Measurements from ENCODE around the gene NUDT4.

DNA sequence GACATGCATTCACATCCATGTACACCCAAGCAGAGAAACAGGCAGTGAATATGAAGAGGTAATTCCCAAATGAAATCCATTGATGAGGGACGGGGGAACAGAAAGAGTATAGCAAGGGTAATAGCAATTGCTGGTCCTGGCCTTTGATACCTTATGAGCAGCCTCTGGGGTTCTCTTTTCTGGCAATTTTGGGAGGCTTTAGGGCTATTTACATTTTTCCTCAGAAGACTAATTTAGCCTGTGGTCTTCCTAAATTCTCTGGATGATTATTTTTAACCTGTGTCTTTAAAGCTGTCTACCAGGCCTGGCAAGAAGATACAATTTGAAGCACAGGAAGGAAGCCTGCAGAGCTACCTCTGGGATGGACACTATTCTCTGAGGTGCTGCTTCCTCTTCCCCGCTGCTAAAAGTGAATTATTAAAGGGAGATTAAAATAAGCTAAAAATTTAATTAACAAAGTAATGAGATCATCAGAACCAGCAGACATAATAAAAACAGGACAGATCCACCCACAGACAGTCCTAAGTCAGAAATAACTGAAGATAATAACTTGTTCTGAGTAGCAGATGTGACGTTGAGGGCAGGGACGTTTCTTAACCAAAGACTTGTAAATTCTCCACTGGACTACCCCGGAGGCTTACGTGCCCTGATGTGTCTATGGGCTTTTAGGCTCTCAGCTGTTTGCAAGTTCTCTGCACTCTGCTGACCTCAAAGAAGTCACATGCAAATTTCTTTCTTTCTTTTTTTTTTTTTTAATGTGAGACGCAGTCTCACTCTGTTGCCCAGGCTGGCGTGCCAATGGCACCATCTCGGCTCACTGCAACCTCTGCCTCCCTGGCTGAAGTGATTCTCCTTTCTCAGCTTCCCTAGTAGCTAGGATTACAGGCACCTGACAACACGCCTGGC is 26.8 kb upstream of the BTG1 start:
- RRBS: no CpG with 5 or more reads among the region's 10 CpGs

DNA sequence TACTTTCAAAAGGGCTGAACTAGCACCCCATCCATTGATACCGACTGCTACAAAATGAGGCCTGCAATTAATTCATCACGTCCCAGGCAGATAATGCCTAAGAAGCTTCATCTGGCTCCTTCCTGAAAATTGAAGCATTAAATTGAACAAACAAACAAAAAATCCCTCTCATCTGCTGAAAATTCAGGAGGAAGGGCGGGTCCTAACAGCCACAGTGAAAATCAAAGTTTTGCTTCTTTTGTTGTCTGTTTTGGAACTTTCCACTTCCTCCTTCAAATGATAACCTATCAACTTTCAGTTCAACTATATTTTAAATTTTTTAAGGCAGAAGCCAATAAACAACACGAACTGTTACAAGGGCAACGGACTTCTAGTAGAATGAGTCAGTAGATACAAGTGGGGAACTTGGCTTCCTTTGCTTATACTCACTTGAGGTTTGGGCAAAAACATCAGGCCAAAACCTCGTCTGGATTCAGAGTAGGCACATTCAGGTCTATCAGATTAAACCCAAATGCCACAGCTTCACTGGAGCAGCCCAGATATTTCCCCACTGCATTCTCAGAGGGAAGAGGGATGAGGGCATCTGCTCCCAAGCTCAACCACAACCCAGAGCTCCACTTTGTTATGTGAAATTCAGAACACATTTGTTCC is 152.2 kb upstream of the BTG1 start:
- RRBS: no CpG with 5 or more reads among the region's 6 CpGs

DNA sequence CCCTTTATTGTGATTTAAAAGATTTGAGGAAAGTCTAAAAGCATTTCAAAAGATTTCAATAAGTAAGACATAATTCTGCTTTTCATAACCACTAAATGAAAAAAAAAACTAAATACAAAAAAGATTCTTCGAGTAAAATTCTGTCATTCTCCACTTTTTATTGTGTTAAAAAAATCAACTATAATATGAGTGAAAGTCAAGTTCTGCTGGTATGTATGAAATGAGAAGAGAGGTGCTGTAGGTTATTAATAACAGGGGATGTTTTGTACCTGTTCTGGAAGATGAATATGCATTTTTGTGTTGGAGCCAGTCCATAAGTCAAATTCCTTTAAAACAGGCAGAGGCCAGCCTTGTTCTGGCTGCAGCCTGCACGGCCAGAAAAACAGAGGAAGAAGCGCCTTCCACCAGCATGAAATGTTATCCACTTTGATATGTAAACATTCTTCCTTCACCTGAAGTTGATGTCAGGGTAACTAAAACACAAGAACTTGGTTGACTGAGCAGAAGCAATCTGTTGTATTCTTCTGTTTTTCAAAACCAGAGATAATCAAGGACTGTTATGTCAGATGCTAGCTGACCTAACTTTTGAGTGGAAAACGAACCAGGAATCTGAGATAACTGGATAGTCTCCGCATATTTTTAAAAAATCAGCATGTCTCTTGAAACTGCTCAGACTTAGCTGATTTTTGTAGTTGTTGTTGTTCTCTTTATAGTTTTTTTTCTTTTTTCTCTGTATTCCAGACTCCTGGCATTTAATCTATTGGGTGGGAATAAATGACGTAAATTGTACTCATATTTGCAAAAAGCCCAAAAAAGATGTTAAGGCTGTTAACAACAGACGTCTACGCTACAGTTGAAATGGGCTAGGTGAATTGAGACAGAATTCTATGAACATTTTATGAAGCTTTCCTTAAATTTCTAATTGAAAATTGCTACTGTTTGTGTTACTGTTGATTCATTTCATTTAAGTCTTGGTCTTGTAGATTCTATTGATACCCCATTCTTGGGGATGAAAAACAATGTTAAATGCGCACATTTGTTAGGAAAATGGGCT is 237.8 kb upstream of the PLEKHG7 start:
- RRBS: no CpG with 5 or more reads among the region's 9 CpGs

DNA sequence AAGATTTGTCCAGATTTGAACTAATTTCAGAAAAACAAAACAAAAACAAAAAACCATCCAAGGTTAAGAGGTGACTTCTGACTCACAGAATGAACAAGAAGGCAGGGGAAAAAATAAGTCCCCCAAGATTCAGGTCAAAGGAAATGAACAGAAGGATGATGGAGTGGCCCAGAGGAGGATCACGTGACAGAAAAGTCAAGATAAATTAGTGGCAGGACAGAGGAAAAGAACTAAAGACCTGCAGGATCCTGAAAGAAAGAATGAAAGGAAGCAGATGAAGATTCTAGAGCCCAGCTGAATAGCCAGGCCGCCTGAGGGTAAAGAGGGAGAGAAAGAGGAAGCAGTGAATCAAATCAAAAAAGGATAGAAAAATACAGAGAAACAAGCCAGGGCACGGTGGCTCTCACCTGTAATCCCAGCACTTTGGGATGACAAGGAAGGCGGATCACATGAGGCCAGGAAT is 217.3 kb upstream of the PLEKHG7 start:
- RRBS: no CpG with 5 or more reads among the region's 4 CpGs

DNA sequence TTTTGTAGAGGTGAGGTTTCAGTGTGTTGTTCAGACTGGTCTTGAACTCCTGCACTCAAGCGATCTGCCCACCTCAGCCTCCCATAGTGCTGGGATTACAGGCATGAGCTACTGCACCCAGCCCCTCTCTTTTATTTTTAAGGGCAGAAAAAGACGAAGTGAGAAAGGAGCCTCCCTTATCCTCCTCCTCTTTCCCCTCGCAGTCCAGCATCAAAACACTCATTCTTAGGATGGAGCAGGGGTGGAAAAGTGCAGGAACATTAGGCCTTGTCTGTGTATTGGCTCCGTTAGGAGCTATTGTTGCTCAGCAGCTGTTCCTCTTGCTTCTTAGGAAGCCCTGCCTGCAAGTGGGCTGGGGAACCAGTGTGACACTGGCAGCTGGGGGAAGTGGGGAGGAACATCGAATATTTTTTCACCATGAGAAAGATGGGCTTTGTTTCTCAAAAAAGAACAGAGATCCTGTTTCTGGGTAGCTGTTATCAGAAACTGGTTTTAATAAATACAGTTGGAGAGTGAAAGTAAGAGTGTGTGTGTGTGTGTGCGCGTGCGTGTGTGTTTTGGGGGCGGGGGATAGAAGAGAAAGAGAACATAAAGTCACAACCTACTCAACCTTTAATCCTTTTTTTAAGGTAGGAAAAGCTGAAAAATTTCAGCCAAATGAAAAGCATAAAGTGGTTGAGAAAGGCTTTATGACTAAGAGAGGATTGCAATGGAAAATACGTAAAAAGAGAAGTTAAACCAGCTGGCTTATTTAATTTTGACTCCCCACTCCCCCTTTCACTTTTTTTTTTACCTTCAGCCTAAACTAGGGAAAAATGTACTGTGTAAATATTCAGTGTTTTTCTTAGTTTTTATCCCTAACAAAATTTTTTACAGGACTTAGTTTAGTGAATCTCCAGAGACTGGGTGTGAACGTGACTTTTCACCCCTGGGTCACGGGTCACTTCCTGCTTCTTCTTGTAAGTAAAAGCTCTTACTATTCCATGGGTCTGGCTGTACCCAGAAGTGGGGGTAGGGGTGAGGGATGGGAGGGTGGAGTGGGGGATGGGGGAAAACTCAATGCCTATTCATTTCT is 197.2 kb upstream of the PLEKHG7 start:
- RRBS: no CpG with 5 or more reads among the region's 12 CpGs

- RRBS: no CpG with 5 or more reads among the region's 3 CpGs
Observed at GRCh38 chr12:92561111-92561370, 141.7 kb upstream of the PLEKHG7 start.

DNA sequence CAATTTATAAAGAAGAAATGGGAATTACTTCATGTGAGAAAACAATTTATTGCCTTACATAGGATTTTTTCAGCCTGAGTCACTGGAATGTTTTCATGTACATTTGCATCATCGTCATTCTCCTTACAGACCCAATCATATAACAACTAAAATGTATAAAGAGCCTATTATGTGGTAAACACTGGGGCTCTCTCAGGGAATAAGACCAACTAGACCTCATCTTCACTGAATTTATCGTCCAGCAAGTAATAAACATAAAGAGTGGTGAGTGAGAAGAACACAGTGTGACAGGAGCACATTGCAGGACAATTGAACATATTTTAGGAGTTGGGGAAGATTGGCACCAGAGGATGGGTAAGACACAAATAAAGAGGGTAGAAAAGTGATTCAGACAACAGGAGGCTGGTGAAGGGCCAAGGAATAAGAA is 100.2 kb upstream of the PLEKHG7 start:
- RRBS: no CpG with 5 or more reads among the region's 2 CpGs

DNA sequence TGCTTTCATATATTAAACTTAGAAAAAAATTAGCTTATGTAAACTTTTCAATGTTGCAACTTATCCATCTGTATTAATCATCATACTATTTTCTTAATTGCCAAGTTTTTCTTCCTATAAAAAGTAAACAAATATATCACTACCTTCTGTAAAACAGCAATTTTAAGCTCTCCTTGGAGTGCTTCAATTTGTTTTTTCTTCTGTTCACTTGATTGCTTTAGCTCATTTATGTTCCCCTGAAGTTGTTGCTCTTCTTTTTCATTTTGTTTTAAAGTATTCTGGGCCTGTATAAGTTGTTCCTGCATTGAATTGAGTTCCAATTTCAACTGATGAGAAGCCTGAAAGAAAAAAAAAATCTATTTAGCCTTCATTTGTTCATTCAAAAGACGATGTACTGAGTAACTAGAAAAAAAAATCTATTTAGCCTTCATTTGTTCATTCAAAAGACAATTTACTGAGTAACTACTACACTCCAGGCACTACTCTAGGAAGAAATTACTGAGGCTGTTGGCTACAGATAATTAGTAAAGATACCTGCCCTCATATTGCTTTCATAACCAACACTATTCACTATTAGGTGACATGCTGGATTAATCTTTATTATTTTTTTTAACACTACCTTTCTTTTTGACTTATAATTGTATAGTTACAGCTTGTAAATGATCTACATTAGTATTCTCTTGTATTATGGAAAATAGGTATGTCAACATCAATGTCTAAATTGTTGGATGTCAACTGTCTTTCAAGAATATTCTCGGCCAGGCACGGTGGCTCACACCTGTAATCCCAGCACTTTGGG is 96.2 kb downstream of the PLEKHG7 start:
- RRBS: no CpG with 5 or more reads among the region's 3 CpGs

DNA sequence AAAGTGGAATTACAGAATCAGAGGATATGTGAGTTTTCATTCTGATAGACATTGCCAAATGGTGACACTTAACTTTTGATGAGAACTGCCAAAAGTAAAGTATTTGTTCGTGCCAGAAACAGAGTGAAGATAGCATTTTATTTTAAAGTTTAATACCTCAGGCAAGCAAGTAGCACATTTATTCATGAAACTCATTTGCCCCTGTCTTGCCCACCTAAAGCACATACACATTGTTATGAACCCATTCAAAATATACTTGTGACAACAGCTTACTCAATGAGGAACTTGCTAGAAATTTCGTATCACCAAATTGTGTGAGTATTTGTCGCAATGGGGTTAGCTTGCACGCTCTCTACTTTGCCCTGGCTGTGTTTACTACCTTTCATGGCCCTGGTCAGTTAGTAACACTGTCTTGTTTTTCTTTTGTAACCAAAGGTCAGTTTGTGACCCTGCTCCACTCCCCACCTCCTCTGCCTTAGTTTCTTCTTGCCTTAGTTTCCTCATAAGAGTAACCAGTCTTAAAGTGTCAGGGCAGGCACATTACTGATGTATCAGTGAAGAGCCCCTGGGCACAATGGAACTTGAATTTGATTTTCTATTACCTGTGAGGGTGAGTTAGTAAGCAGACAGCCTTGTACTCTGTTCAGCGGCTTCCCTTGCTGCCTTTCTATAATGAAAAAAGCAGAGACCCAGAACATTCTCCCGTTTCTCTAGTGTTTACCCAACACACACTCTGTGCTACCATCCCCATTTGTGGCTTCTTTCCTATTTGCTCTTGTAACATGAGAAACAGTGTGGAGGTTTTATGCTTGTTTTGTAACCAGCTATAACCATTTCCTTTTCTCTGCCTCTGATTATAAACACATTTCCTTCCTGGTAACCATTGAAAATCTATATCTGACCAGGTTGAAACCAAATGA is 205.9 kb upstream of the EEA1 start:
- RRBS: no CpG with 5 or more reads among the region's 6 CpGs

GRCh38 chr12:93155977-93156646 is 221.6 kb upstream of the NUDT4 start:
- RRBS: no CpG with 5 or more reads among the region's 9 CpGs

GRCh38 chr12:93198008-93198656 is 179.6 kb upstream of the NUDT4 start:
- RRBS: no CpG with 5 or more reads among the region's 6 CpGs

DNA sequence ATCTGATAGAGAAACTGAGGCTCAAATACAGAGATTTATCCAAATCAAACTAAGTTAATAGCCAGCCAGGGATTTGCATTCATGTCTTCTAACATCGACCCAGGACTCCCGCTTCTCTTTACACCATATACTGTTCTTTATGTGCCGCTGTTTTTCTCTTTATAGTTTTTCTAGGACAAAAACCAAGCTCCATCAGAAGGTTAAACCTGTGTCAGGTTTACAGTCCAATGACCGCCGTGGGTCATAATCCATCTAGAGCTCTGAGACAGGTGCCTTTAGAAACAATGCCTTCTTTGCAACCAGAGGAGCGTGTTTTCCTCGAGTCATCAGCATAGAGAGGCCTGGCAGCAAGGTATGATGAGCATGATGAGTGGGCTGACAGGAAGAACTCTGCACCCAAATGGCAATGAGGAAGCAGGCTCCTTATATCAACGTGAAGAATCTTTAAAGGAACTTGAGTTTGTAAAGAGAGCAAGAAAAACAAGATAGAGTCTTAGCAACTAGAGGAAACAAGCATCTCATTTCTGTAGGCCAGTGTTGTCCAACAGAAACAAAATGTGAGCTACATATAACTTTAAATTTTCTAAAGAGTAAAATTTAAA is 60.5 kb upstream of the NUDT4 start:
- RRBS: no CpG with 5 or more reads among the region's 8 CpGs

DNA sequence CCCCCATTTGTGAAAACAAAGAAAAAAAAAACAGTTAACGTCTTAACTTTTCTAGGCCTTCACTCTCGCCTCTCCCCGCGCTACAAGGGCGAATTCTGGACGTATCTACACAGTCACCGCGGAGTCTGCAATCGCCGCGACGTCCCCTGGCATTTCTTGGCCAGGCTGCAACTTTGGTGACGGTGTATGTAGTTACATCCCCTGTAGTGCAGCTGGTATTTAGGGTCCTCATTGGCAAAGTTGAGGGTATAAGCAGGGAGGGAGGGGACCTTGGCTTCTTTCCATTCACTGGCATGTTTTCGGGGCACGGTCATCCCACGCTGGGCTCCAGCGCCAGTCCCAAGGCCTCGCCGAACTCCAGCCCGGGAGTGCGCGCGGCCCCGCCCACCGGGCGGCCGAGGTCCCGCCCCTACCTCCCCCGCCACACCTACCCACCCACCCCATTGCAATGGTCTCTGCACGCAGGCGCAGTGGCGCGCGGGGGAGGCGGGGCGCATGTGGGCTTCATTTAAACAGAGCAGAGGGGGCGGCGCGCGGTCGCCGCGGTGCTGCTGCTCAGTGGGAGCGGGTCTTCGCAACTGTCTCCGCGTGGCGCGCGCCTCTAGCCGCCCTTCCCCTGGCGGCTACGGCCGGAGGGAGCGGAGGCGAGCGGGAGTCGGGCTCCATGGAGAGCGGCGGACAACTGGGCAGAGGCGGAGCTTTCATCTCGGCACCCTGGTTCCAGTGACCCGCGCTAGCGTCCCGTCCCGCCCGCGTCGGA is at the start of gene NUDT4:
NUDT4 (plus strand) TSS at position 536 of the 760 bp plus-strand sequence.
- RRBS: no CpG with 5 or more reads among the region's 70 CpGs

DNA sequence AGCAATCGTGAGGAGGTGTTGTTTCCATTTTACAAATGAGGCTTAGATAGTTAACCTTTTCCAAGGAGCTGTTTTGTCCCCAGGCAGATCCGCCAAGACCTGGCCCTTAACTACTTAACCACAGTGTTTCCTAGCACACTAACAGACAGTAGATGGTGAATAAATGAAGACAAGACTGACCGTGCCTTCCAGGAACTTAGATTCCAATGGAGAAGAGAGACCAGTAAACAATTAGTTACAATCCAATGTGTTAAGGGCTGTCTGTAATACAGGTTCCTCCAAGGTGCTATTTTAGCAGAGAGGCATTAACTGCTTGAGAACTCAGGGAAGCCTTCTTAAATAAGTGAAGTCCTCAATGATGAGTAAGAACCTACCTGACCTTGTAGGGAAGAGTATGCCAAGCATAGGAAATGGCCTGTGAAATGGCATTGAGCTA is 1.1 kb upstream of the UBE2N start:
- RRBS: no CpG with 5 or more reads among the region's 3 CpGs

DNA sequence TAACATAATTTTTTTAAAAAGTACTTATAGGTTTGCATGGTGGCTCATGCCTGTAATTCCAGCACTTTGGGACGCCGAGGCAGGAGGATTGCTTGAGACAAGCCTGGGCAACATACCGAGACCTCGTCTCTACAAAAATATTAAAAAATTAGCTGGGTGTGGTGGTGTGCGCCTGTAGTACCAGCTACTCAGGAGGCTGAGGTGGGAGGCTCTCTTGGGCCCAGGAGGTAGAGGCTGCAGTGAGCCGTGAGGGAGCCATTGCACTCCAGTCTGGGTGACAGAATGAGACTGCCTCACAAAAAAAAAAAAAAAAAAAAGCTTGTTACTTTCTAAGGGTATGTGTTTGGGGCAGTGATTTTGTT is 354 bp upstream of the MRPL42 start:
- RRBS: no CpG with 5 or more reads among the region's 6 CpGs

- RRBS: no CpG with 5 or more reads among the region's 4 CpGs
Observed at GRCh38 chr12:93563598-93564155, 8.8 kb upstream of the SOCS2 start.

DNA sequence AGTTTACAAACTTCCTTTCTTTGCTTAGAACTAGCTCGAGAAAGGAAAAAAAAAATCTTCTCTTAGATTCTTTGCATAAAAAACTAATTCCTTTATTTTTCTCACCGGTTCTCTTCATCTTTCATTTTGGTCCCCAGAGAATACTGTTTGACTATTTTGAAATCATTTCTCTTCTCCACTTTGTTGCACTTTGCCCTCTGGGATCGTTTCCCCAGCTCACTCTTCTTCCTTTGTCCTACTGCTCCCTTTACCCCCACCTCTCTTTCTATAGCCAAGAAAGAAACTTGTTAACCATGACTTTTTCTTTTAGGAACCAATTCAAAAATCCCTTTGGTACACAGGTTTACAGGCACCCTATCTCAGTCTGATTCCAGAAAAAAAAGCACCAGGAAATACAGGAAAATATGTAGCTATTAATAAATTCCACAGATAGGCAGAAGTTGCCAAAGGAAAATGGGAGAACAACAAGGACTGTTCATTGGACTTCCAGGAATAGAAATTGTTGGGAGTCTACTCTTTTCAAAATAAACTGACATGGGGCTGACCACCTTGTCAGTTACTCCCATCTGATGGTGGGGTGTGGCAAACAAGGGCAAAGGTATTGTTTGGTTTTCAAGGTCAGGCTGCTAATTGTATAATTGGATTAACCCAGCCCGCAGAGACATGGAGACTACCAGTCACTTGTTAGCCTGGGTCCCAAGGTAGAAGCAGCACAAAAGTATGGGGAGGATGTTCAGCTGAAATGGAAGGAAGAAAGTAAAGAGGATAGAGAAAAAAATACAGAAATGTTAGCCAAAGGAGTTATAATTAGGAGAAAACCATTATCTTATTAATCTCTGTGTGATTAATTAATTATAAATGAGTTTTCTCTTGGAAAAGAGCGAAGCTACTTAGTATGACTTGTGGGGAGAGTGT is 82.5 kb downstream of the CRADD start:
- RRBS: no CpG with 5 or more reads among the region's 5 CpGs

GRCh38 chr12:93814408-93815145 is 137.4 kb downstream of the CRADD start:
- RRBS: no CpG with 5 or more reads among the region's 9 CpGs

DNA sequence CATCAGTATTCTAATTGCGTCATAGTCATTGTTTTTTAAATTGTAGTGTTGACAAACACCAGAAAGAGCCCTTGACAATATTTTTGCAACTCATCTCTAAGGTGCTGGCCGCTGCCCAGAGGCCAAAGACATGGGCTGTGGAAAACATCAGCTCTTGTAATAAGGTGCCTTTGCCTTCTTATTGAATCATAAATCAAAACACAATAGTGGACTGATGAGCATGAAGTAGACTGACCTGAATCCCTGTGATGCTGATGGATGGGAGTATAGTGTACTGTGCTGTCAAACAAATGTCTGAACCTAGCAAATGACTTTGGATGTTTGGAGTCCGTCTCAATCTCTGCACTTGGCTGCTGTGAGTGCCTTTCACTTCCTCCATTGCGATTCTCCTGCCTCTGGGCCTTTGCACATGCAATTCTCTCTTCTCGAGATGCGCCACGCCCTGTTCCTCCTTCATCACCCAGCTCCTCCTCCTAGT is 171.1 kb downstream of the CRADD start:
- RRBS: no CpG with 5 or more reads among the region's 7 CpGs